Thoracic aorta endothelial cell (primary cell): ENCODE measurements around the genes FUNDC1, ELK1 and SSX3.

DNA sequence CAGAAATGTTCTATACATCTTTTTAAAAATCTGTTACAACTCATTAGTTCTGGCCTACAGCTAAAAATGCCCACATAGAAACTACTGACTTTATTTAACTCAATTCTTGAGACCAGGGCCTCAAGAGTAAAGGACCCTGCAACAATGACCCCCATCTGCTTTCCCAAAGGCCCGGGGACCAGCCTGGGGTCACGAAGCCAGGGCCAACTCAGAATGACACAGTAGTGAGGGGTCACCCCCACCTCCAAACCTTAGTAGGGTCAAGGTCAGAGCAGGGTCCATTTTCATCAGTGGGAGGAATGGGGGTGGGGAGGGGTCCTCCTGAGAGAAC, 544 bp downstream of the FUNDC1 start:
- CAGE, long polyA plus RNA = no peak

DNA sequence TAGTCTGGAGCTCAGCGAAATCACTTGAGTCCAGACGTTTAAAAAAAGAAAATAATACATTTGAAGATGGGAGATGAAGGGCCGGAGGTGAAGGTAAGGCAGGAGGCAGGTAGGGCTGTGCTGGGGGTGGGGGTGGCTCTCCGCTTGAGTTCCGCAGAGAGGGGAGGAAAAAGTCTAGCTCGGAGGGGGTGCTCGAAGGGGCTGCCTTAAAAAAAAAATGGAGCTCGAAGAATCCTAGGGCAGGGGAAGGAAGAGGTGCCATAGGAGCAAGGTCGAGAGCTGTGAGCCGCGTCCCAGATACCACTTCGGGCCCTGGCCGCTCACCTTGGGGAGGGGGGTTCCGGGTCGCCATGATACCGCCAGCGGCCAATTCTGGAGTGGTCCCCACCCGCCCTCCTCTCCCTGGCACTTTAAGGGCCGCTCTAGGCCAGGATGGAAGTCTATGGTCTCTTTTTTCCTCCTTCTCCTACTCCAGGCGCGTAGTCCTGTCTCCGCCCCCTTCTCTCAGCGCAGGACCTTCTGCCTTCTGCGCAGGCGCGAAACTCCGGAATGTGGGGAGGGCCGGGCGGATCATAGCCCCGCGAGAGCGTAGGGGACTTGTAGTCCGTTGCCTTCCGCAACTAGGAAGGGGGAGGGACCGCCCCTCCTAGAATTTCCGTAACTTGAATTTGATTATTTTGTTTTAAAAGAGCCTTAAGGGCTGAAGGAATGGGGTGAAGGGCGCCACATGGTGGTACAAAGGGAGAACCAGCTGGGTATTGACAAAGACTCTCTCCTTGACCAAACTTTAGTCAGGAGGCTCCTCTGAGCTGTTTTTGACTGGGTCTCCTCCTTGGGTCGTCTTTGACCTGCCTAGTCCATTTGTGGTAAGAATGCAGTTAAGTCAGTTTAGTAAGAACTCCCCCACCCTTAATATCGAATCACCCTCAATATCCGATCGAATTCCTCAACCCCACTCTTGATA, at the start of gene FUNDC1:
Gene FUNDC1 (minus strand): TSS at position 379 of the 964 bp plus-strand sequence.
- CAGE, long polyA plus RNA = no peak

GRCh38 chrX:44873349-44874364, 669 bp downstream of the KDM6A start:
- CAGE, long polyA plus RNA = no peak

DNA sequence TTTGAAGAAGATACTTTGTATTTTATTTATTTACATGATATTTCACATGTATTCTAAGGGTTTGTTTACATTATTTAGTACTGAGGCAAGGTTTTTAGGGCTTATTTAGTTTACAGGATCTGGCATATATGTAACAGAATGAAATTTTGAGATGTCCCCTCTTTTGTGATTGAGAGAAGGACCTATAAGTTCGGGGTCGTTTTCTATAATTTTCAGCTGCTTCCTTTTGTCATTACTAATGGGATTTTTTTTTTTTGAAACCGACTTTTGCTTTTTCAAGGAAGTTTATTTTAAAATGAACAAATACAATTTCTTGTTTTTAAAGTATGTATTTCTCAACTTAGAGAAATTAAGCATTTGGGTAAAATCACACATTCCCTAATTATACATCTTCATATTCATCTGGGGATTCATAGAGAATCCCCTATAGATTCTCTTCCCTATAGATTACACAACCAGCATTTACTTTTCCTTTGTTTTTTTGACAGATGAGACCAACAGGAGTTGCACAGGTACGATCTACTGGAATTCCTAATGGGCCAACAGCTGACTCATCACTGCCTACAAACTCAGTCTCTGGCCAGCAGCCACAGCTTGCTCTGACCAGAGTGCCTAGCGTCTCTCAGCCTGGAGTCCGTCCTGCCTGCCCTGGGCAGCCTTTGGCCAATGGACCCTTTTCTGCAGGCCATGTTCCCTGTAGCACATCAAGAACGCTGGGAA, 137.6 kb downstream of the DIPK2B start:
- CAGE, long polyA plus RNA = no peak

DNA sequence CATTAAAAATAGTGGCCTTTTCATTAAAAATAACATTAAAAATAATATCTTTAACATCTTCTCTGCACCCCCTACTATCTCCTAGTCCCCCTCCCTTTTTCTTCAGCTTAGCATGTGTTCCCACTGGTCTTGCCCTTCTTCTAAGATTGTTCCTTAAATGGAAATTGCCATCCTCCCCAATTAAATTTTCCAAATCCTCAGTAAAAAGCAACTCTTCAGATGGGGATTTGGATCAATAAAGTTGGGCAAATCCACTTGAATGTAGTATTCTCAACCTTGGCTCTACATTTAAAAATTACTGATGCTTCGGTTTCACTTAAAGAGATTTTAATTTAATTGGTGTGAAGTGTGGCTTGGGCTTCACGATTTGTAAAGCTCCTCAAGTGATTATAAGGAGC, 89.0 kb upstream of the DIPK2B start:
- CAGE, long polyA plus RNA = no peak

DNA sequence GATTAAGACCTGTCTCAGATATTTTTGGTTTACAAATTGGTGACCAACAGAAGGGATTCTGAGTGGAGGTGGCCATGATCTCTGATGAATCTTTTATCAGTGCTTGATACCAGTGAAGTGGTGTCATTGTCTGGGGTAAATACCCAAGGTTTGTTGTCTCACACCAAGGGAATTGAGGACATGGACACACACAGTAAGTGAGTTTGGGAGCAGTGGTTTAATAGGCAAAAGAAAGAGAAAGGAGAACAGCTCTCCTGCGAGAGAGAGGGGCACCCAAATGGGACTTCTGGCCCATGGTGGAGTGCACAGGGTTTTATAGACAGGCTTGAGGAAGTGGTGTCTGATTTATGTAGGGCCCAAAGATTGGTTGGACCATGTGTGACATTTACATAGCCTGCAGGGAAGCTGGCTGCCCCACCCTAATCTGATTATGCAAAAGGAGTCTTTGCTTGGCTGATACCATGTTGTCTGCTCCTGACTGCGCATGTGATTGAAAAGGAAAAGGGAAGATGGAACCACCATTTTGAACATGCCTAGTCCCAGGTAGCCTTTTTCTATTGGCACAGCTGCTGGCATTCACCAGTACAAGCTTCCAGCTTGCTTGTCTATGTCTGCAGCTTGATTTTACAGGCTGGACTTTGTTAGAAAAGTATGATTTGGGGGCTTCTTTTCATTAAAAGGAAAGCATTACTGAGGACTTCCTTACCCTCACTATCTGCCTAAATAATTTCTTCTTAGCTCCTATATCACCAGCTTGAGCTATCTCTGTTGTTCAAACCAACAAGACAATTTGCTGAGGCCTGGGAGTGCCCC, 100.0 kb upstream of the DIPK2B start:
- CAGE, long polyA plus RNA = no peak

GRCh38 chrX:45769552-45770723, 569.3 kb upstream of the DIPK2B start:
- CAGE, long polyA plus RNA = no peak

GRCh38 chrX:46125179-46125461, 322.0 kb upstream of the KRBOX4 start:
- CAGE, long polyA plus RNA = no peak

DNA sequence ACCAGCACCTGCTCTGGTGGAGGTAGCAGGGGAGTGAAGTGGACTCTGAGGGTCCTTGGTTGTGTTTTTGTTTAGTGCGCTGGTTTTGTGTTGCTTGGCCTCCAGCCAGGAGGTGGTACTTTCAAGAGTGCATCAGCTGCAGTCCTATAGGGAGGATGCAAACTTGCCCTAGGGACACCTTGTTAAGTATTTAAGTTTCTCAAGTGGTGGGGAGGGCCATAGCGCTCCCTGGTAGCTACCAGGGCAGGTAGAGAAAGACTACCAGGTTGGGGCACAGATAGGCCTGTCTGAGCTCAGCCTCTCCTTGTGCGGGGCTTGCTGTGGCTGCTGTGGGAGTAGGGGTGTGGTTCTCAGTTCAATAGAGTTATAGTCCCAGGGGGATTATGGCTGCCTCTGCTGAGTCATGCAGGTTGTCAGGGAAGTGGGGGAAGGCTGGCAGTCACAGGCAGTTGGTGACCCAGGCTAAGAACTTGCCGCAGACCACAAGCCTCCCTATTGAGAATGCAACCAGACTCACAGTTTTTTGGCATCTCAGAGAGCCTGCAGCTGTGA, 267.0 kb upstream of the KRBOX4 start:
- CAGE, long polyA plus RNA = no peak

DNA sequence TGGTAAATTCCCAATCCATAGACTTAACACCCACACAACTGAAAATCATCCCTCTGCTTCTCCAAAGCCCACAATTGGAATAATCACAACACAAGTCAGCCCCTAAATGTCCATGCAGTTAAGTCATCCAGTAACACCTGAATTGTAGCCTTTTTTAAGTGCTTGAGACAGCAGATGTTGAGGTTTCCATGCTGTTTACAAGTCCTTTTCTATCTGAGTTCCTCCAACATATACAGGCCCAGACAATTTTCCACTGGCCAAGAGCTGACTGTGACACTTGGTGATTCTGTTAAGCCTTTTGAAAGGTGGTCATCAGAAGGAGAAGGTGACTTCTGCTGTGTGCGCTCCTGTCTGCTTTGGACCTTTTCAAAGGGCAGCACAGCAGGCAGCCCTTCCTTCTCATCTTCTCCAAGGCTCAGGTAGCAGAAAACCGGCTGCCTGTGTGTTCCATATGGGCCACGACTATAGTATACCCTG, 26.6 kb downstream of the CHST7 start:
- CAGE, long polyA plus RNA = no peak

- CAGE, long polyA plus RNA = no peak
Measured at GRCh38 chrX:46817682-46818114, 19.1 kb upstream of the RP2 start.

GRCh38 chrX:47146069-47146938, 1.3 kb downstream of the RBM10 start:
- CAGE, long polyA plus RNA = no peak

DNA sequence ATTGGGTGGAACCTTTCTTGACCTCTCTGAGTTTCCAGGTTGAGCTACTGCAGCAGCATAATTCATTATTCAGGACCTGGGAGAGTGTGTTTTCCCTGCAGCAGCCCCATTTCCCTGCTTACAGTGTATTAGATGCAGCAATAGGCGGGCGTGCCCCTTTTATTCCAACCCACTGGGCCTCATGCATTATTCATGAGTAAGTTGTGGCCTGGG, 524 bp upstream of the UBA1 start:
- CAGE, long polyA plus RNA = no peak

DNA sequence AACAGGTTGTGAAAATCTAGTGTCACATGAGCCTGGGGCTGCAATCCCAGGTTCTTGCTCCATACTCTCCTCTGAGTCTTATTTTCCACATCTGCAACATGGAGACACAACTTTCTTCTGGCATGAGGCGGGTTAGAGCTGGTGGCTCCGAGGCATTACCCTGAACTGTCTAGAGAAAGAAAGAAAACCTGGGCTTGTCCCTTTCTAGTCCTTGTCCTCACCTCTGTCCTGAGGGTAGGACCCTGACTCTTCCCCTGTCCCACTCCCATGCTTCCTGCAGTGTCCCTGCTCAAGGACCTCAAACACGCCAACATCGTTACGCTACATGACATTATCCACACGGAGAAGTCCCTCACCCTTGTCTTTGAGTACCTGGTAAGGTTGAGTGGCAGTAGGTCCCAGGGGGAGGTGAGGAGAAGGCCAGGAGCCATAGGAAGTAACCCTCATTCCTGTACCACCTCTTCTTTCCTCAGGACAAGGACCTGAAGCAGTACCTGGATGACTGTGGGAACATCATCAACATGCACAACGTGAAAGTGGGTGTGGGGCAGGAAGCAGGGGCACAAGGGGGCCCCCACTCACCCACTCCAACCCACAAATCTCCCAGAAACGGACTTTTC, 7.1 kb downstream of the CDK16 start:
- CAGE, long polyA plus RNA = no peak

GRCh38 chrX:47232078-47232501, 719 bp upstream of the USP11 start:
- CAGE, long polyA plus RNA = no peak

- CAGE, long polyA plus RNA = no peak
Measured at GRCh38 chrX:47321962-47322505, 48.3 kb upstream of the ZNF157 start.

- CAGE, long polyA plus RNA = no peak
Measured at GRCh38 chrX:47650067-47650635, at the start of gene ELK1. ELK1 (minus strand) TSS chrX:47650563.

DNA sequence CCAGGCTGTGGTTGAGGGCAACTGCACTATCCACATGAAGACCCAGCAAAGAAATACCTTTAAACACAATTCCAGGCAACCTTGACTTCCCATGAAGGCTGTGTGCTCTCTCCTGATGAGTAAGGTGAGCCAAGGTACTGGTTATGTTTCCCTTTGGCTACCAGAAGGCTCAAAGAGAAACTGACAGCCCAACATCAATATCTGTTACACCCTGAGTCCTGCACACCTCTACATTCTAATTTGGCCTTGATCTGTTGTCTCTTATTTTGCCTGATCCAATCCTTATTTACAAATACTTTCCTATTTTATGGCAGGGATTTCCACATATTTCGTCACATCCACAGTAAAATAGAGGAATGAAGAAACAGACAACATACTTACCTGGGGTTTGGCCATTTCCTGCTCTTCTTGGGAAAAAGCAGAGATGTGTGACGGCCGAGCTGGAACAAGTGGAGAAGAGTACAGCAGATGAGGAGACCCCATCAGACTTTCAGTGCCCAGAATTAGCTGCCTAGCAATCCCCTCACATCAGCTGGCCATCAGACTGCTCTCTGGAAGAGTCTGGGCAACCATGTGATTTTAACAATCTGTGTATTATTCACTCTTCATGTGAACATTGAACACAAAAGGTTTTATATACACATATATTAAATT, 1.4 kb downstream of the ZNF182 start:
- CAGE, long polyA plus RNA = no peak

- CAGE, long polyA plus RNA = no peak
Measured at GRCh38 chrX:48020830-48022121, 14.5 kb downstream of the SPACA5 start.

DNA sequence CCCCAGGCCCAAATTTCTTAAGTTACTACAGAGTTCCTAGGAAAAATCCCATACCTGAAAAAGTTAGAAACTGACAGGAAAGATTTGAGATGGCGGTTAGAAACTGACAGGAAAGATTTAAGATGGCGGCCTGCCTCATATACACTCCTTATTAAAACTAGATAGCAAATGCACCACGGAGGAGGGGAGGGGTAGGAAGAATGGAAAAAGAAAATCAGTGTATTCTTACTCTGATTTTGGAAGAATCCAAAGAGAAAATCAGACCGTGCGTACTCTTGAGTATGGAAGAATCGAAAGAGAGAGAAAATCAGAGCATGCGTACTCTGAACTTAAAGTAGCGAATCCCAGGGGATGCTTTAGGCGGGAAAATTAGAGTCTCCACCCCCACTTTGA, at the start of gene SSX3:
Gene SSX3 (minus strand): TSS at position 299 of the 393 bp plus-strand sequence.
- CAGE, long polyA plus RNA = no peak